ENCODE measurements around the gene ZDHHC17.

- RRBS: no CpG with 5 or more reads among the region's 5 CpGs
These were observed 114.7 kb downstream of the NAP1L1 start for GRCh38 chr12:75969578-75970375.

GRCh38 chr12:75978664-75979006 is 105.8 kb downstream of the NAP1L1 start:
- RRBS: no CpG with 5 or more reads among the region's 4 CpGs

GRCh38 chr12:75982024-75982748 is 102.3 kb downstream of the NAP1L1 start:
- RRBS: no CpG with 5 or more reads among the region's 11 CpGs

- RRBS: no CpG with 5 or more reads among the region's 3 CpGs
These were observed 55.0 kb downstream of the NAP1L1 start for GRCh38 chr12:76029507-76029765.

GRCh38 chr12:76029766-76030440 is 54.6 kb downstream of the NAP1L1 start:
- RRBS: no CpG with 5 or more reads among the region's 29 CpGs

DNA sequence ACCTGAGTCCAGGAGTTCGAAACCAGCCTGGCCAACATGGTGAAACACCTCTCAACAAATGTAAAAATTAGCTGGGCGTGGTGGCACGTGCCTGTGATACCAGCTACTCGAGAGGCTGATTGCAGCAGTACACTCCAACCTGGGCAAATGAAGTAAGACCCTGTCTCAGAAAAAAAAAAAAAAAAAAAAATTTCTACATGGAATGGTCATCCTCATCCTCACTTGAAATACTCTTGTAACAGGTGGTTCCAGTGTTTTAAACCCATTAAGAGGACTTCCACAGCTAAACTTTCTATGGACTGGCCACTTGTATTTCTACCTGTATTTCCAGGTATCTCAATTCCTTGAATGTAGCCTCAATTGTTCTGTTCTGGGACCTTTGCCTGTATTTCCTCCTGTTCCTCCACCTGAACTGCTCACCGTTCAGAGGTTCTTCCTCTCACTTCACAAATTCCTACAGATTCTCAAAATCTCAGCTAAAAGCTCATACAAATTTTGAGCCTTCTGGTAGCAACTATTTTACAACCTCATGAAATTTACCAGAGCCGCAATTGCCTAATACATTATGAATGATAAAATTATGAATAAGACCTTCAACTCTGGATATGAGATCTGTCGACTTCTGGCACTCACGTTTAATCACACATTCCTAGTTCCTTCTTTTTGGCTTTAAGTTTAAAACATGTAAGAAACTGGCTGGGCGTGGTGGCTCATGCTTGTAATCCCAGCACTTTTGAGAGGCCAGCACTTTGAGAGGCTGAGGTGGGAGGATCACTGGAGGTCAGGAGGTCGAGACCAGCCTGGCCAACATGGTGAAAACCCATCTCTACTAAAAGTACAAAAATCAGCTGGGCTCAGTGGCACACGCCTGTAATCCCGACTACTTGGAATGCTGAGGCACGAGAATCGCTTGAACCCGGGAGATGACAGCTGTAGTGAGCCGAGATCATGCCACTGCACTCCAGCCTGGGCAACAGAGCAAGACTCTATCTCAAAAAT is 40.9 kb downstream of the NAP1L1 start:
- RRBS: no CpG with 5 or more reads among the region's 16 CpGs

GRCh38 chr12:76368891-76369492 is 20.8 kb upstream of the BBS10 start:
- RRBS: no CpG with 5 or more reads among the region's 3 CpGs

- RRBS: no CpG with 5 or more reads among the region's 1 CpG
These were observed 55.5 kb downstream of the OSBPL8 start for GRCh38 chr12:76503958-76504537.

- RRBS: under 1% methylated on average over 4 of the region's 66 CpGs
These were observed 722 bp downstream of the OSBPL8 start for GRCh38 chr12:76558486-76559612.

GRCh38 chr12:76763424-76764331 is at the start of gene ZDHHC17:
ZDHHC17 (plus strand) TSS chr12:76764115.
- RRBS: under 1% methylated on average over 53 of the region's 78 CpGs

DNA sequence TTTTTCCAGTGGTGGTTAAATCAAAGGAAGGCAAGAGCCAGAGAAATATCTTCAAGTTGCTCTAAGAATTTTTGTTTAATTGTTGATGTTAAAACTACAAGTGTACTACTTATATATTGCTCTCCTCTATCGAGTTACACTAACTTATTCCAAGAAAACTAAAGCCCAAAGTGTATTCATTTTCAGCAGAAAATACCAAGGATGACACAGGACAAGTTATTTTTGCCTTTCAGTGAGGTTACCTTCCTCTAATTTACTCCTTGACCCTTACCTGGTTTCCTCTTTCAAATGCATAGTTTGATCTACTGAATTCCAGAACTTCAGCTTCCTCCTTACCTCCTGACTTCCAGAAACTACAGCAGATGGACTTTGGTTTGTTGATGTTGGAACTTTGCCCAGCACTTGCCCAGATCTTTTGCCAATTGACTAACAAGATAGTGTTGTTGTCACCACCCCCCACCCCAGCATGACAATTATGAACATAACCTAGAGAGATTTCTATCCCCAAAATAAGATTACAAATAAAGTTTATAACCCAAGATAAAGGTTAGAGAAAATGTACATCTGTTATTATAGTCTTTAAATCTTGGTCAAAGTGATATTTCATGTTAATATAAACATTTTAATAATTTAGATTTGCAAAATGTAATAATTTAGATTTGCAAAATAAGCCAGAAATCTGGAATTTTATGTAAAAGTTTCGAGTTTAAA is 63.2 kb downstream of the NAV3 start:
- RRBS: no CpG with 5 or more reads among the region's 2 CpGs

DNA sequence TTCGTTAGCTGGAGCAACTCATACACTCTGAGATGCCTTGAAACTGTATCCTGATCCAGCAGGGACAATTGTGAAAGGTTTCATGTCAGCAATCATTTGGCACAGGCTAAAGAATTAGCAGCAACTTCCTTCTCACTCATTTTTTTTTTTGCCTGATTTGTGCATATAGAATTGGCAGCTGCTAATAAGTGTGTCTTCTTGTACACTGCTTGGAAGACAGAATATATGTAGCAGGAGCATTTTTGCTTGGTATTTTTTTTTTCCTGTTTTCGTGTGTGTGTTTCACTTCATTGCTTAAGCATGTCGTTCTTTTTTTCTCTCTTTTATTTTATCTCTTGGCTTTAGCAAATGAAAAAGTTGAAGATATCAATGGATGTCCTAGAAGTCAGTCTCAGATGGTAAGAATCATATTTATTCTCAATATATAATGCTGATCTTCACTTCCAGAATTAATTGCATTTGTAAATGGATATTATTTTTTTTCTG is 110.1 kb downstream of the NAV3 start:
- RRBS: no CpG with 5 or more reads among the region's 3 CpGs

DNA sequence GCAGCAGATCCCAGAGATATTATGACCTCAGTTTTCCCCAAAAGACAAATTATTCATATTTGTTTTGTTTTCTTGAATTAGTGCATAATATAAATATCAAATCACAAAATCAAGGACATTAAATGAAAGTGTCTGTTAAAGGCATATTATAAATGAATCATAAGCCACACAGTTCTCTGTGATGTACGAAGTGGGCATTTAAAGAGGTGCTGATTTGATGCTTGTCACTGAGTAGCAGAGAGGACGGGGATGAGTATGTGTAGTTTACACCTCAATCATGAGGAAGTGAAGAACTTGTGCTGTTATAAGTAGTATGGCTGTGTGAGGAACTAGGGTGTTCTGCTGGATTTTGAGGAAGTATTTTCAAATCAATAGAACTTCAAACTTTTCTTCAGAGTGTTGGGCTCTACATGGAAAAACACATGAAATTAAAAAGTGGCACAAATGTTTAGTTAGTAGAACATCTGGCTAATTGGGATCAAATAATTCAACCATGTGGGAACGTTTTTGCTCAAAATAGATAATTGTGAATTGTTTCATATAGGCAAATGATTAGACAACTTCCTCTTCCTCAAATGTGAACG is 168.3 kb downstream of the NAV3 start:
- RRBS: no CpG with 5 or more reads among the region's 4 CpGs

- RRBS: no CpG with 5 or more reads among the region's 1 CpG
These were observed 99.3 kb downstream of the SYT1 start for GRCh38 chr12:78963831-78964325.

DNA sequence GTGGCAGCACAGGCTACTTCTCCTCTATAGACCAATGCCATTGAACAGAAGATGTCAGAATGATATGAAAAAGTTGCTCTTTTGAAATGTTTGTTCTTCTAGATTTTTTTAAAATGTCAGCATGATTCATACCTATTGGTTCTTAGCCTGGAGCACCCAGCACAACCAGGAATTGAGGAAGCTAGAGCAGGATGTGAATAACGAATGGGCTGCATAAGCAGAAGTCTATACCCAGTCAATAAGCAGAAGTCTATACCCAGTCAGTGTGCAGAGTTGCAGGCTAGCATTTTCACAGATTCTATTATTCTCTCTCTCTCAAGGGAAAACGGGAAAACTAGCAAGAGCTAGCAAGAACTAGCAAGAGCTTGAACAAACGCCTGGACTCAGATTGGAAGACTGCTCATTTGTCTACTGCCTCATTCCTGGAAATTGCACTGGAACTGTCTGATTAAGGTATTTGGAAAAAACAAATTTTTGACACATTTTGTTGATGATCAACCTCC is 113.0 kb downstream of the SYT1 start:
- RRBS: no CpG with 5 or more reads among the region's 3 CpGs

- RRBS: no CpG with 5 or more reads among the region's 13 CpGs
These were observed 148.7 kb downstream of the PAWR start for GRCh38 chr12:79542000-79542619.

- RRBS: no CpG with 5 or more reads among the region's 1 CpG
These were observed 107.6 kb upstream of the PAWR start for GRCh38 chr12:79798353-79798747.

GRCh38 chr12:79936709-79937217 is 1.9 kb upstream of the PPP1R12A start:
- RRBS: no CpG with 5 or more reads among the region's 2 CpGs

GRCh38 chr12:80249374-80250077 is 150.2 kb downstream of the OTOGL start:
- RRBS: no CpG with 5 or more reads among the region's 32 CpGs

DNA sequence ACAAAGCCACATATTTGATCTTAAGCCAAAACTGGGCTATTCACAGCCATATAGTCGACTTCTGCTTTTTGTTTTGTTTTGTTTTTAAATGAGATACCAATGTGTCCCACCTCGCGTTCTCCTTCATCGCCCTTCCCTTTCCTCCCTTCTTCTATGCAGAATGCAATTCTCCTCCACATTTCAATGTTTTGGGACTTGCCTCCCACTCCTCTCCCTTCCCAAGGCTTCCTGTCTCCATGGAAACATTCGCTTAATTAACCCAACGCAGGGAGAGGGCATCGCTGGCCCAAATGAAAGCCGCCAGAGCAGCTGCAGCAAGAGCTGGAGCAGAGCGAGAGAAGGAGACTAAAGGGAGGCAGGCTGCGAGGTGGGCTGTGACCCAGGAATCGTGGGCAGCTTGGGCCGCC is 43.6 kb upstream of the PTPRQ start:
- RRBS: no CpG with 5 or more reads among the region's 12 CpGs

All from NB4 (cell line).